ENCODE measurements around a stretch of chr7.

GRCh38 chr7:112150188-112151061, 55.8 kb downstream of the DOCK4 start:
- PRO-cap, result no peak
- RAMPAGE, long total RNA, result no peak

GRCh38 chr7:112159032-112160041, 46.9 kb downstream of the DOCK4 start:
- PRO-cap, result no peak
- RAMPAGE, long total RNA, result no peak

DNA sequence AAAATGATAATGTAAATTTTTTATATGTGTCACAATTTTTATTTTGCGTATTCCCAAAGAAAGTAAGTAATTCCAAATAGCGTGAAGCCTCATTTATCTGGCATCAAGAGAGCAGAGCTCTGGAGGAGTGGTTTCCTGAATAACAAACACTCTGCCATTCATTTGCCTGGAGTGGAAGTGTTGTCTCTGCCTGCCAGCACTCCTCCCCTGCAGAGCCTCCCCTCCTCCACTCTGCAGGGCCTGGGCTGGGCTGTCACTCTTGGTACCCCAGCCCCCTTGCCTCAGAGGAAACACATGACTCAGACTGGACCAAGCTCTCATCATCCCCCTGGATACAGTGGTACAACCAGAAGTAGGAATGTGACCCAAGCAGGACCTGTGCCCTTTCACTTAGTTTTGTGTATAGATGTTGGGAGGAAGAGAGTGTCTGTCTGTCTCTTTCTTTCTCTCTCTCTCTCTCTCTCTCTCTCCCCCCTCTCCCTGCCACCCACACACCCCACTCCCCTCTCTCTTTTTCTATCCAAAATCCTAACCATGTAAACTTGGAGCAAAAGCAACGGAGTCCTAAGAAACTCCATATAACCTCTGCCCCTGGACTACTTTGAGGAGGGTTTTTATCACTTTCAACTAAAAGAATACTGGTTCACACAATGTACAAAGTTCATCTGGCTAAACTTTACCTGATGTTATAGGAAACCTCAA, 44.0 kb downstream of the DOCK4 start:
- PRO-cap, result no peak
- RAMPAGE, long total RNA, result no peak

DNA sequence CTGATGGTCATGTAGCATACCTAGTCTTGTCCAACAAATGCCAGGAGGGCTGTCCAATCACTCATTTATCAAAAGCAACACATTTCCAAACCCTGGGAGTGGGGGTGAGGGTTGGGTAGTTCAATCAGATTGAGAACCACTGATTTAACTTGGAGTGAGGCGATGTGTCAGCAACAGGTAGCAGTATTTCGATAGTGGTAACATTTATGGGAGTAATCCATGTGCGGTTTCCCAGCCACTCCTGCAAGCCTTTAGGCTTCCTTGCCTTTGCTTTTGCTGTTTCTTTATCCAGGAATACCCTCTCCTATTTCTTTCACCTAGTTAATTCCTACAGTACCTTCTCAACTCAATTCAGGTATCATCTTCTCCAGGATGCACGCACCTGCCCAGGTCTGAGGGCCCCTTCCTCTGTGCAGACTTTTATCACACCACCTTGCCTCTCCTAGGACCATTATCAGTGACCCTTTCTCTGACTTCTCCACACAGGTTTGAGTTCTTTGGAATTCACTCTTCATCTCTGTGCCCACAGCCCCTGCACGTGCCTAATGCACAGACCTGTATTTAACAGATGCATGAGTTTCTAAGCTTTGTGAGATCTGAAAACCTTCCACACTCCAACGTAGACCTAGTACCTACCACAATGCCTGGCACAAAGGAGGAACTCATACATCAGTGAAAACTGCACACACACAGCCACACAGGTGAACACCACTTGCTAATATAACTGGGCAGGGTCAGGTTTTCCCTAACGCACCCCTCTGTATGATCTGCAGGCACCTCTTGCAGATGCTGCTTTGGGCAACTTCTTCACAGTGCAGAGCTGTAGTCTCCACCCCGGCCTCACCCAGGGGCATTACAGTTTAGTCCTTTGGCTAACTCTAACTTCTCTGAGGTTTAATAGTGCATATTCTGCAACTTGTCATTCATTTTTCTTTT, 22.3 kb downstream of the DOCK4 start:
- PRO-cap, result no peak
- RAMPAGE, long total RNA, result no peak

DNA sequence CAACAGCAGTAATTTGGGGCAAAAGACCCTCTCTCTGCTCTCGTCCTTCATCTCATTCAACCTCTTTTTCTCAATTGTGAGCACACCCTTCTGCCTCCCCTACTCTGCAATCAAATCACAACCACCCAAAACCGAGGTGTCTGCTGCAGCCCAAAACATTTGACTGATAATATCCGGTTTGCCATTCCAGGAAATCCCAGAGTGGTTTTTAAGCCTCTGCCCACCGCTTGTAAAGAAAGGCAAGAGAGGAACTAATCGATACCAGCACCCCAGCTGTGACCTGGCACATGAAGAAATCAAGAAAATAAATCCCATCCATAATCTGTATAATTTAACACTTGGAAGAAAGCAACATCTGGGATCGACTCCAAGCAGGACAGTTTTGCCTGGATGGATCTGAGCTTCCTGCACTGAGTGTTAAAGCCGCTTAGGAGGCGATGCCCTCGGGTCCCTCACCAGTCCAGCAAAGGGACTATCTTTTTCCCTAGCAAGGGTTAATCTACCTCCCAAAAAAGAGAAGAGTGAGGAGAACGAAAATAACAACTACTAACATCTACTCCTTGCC, 2.1 kb downstream of the DOCK4 start:
- PRO-cap, result no peak
- RAMPAGE, long total RNA, result no peak

GRCh38 chr7:112204904-112205300, 1.3 kb downstream of the DOCK4 start:
- PRO-cap, result no peak
- RAMPAGE, long total RNA, result no peak

GRCh38 chr7:112211317-112211809, 4.9 kb downstream of the ZNF277 start:
- PRO-cap, result no peak
- RAMPAGE, long total RNA, result no peak

DNA sequence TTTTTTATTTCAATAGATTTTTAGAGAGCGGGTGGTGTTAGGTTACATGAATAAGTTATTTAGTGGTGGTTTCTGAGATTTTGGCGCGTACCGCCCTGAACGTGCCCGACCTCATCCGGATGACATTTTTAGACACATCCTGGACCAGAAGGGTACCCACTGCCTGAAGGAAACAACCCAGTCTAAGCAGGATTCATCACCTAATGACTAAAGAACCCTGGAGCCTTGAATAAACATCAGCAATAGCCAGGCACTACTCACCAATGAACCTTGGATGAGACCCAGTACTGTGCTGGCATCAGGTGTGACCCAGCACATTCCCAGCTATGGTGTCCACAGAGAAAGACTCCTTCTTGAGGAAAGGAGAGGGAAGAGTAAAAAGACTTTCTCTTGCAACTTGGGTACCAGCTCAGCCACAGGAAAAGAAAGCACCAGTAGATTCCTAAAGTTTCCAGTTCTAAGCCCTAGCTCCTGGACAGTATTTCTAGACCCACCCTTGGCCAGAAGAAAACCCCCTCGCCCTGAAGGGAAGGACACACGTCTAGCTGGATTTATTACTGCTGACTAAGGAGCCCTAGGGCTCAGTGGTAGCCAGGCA, 32.4 kb downstream of the ZNF277 start:
- PRO-cap, result no peak
- RAMPAGE, long total RNA, result no peak

DNA sequence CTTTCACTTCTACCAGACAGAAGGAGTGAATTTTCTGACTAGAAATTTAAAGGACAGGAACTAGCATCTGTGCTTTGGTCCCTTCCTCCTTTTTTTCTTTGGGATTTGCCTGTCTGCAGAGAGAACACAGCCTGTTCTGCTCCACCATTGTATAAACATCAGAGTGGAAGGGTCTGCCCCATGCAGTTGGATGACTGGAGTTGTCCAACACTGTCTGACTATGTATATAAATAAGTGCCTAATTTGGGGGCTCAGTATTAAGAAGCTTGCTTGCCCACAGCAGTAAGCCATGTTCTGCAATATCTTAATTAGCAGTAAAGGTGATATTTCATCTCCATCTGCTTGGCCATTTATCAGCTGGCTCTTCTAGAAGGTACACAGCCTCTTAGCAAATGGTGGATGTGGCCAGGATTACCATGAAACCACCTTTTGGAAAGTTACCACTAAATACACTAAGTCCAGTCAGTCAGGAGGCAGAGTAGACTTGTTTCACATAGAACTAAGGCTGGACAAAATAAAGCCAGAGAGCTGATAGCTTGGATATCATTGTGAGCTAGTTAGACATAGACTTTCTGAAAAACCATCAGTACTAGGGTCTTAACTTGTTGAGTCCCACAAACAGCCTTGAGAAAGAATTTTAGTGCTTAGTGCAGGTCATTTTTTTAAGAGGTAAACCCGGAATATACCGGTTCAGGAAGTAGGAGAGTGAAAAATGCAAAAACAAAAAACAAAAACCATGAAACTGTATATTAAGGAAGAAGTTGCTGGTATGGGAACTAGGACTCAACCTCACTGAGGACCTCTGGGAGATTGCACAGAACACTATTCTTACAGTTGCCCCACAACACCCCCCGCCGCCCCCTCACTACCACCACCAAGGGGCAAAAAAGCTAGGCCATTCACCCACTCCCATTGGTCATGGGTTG, 100.7 kb upstream of the IFRD1 start:
- PRO-cap, result no peak
- RAMPAGE, long total RNA, result no peak

DNA sequence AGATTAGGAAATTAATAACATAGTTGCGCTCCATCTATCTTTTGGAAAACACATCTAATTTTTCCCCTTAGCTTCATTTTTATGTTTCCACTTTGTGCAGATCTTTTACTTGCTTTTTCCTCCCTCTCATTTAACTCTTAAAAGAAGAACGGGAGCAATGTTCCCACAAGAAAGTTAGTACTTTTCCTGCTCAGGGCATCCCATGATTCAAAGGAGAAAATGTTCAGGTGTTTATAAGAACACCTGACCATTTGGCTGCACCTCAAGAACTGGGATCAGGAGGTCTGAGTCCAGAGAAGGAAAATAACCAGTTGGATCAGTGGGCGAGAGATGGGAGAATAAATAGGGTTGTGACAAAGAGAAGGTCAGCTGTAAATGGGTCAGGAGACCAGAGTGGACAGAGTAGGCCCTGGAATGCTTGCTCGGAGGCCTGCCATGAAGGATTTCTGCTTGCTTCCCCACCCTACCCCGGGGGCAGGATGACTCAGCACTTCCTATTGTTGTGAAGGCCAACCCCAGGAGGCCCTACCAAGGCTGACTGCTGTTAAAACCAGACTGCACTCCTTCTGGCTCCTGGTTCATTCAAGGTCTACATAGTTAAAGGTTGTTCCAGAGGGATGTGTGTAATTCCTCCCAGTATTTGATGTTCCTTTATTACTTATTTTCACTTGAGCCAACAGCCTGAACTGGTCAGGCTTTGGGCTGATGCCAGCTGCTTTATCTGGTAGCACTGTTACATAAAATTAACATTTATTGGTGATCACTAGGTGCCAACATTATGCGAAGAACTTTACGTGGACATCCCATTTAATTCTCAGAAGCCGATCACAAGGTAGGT, 27.4 kb upstream of the IFRD1 start:
- PRO-cap, result bidirectional peak, plus-strand start at position 574 of the sequence, minus-strand start at position 416 of the sequence
- RAMPAGE, long total RNA, result no peak

DNA sequence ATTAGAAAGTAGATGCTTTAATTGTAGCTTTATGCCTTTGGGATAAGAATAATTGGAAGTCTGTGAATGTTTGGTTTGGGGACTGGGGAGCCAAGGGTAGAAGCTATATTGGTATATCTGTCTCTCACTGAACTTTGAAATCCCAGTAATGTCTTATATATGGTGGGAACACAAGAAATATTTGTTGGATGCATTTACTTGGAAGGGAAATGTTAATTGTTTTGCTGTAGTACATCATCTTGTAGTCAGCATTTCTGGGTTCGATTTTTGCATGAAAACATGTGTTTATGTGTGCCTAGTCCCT, 13.3 kb upstream of the LSMEM1 start:
- PRO-cap, result no peak
- RAMPAGE, long total RNA, result no peak

GRCh38 chr7:112509732-112510876, 29.3 kb downstream of the LSMEM1 start:
- PRO-cap, result no peak
- RAMPAGE, long total RNA, result no peak

DNA sequence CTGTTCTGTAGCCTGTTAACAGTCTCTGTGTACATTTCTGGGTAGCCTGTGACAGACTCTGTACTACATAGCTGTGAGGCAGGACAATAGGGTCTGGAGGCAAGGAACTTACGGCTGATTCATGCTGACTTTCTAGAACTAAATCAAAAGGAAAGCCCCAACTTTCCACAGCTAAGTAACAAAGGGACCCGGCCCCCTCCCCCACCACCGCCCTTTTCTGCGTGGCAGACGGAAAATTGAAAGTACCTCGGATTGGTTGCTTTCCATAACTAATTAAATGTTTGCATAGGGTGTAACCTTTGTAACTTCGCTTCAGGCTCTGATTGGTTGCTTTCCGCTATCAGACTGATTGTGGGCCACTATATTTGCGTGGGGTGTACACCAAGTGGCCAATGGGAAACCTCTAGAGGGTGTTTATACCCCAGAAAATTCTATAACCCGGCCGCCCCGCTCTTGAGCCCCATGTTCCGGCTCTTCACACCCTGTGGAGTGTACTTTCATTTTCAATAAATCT, 1.5 kb upstream of the TMEM168 start:
- PRO-cap, result no peak
- RAMPAGE, long total RNA, result no peak

DNA sequence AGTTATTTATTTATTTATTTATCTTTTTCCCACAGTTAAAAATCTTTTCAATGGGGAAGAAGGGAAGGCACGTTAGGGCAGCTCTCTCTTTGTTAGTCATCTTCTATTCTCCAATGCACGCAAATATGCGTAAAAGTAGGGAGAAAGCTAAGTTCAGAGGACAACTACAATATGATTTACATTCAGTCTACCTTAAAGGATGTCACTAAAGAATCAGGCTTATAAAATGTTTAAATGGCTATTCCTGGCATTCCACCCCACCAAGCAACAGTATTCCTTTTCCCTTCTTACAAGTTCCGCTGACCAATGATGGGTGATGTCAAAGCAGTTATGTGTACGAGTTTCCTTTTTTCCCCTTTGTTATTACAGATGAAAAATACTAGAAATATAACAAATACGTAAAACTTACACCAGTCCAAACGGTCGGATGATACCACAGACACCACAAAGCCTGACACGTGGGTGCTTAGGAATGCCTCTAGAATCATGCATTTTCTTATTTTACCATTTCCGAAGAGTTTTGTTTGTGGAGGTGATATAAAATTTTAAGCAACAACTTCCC, 485 bp upstream of the GPR85 start:
- PRO-cap, result no peak
- RAMPAGE, long total RNA, result no peak

- PRO-cap, result no peak
- RAMPAGE, long total RNA, result no peak
These were observed 464 bp upstream of the SMIM30 start for GRCh38 chr7:113118733-113119302.

DNA sequence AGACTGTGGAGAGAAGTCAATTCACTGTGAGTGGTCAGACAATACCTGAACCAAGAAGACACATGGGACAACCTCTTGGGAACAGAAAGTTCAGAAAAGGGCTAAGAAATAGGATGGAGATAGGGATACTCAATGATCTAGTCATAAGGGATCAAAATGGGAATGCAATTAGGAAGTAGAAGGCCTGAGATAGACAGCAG, 27.3 kb upstream of the SMIM30 start:
- PRO-cap, result no peak
- RAMPAGE, long total RNA, result no peak

DNA sequence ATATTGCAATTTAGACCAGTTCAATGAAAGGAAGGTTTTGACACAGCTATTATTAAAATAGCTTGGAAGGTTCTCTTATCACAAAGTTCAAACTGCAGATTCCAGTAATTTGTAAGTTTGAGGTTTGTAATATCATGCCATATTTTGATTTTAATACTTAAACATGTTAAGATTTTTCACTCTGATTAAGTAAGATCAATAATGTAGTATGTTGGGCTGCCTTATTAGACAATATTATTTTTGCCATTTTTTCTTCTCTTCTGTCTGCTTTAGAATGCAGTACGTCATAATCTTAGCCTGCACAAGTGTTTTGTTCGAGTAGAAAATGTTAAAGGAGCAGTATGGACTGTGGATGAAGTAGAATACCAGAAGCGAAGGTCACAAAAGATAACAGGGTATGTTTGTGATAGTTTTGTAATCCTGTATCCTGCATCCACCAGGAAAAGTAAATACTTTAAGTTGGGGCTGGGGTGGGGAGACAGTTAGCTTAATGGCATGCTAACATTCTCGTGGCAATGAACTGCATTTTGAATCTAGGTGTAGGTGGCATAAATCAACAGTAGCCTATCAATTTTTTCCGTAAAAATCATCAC, 247.3 kb downstream of the FOXP2 start:
- PRO-cap, result no peak
- RAMPAGE, long total RNA, result no peak

DNA sequence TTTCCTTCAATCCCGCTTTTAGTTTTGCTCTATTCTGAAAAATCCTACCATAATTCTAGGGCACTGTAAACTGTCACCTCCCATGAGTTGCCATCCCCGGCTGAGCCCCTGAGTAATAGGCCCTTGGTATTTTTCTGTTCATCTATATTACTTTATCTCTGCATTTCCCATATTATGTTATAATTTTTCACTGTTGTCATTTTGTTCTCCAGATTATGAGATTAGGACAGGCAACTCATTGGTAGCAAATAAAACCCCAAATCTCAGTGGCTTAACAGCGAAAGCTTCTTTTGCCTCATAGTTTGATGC, 184.5 kb upstream of the MDFIC start:
- PRO-cap, result no peak
- RAMPAGE, long total RNA, result no peak

GRCh38 chr7:115230984-115231654, 309.2 kb downstream of the MDFIC start:
- PRO-cap, result no peak
- RAMPAGE, long total RNA, result no peak

DNA sequence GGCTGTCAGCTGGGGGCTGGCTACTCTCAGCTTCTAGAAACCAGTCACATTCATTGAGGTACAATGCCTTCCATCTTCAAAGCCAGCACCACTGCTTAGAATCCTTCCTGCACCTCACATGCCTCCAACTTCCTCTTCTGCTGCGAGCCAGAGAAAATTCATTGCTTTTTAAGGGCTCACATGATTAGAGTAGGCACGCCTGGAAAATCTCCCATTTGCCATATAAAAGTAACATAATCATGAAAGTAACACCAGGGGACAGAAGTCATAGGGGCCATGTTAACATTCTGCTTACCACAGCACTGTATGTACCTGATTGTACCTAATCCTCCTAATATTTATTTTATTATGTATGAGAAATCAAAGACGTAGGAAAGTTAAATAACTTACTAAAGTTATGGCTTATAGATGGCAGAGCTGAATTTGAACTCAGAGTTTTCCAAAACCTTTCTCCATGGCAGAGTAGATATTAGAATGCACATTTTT, 28.8 kb downstream of the TES start:
- PRO-cap, result no peak
- RAMPAGE, long total RNA, result no peak